ENCODE results near the gene ZNF10.

- RRBS = 5% methylated on average over 22 of the region's 56 CpGs
Measured at GRCh38 chr12:132205019-132205970, 61.0 kb downstream of the NOC4L start.

- RRBS = 15% methylated on average over 5 of the region's 24 CpGs
Measured at GRCh38 chr12:132310271-132310958, 19.0 kb downstream of the GALNT9 start.

- RRBS = 9% methylated on average over 8 of the region's 22 CpGs
Measured at GRCh38 chr12:132327877-132328276, 1.5 kb downstream of the GALNT9 start.

DNA sequence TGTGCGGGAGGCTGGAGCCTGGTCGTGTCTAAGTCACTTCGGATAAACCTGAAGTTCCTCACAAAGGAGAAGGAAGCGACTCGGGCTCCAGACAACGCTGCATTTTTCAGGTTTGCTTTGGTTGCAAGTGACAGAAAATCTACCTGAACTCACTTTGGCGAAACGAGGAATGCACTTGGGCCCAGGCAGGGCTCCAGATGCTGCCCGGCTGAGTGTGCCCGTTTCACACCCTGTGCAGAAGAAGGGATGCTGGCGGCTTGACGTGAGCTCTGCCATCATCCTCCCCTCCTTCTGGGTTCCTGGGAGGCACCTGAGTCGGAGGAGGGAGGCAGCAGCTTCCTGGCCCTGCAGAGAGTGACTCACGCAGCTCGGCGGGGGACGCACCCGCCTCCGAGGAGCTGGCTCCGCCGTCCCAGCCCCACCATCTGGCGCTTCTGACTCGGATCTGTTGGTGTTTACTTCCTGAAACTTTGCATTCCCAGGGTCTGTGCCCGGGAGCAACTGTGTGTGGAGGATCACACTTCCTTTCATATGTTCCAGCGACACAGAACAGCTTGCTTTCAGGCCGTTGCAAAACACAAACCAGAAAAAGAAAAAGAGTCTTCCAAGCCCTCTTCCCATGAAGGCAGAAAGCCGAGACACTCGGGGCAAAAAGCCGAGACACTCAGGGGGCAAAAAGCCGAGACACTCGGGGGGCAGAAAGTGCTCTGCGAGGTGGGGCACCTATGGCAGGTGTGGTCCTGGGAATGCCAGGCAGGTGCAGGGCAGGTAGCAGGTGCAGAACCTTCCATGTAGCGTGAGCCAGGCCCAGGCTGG is 27.3 kb upstream of the GALNT9 start:
- RRBS = no CpG with 5 or more reads among the region's 33 CpGs

- RRBS = no CpG with 5 or more reads among the region's 34 CpGs
Measured at GRCh38 chr12:132428952-132430099, 60.6 kb upstream of the FBRSL1 start.

GRCh38 chr12:132470828-132471447 is 19.0 kb upstream of the FBRSL1 start:
- RRBS = no CpG with 5 or more reads among the region's 16 CpGs

- RRBS = no CpG with 5 or more reads among the region's 19 CpGs
Measured at GRCh38 chr12:132488216-132488991, 1.5 kb upstream of the FBRSL1 start.

DNA sequence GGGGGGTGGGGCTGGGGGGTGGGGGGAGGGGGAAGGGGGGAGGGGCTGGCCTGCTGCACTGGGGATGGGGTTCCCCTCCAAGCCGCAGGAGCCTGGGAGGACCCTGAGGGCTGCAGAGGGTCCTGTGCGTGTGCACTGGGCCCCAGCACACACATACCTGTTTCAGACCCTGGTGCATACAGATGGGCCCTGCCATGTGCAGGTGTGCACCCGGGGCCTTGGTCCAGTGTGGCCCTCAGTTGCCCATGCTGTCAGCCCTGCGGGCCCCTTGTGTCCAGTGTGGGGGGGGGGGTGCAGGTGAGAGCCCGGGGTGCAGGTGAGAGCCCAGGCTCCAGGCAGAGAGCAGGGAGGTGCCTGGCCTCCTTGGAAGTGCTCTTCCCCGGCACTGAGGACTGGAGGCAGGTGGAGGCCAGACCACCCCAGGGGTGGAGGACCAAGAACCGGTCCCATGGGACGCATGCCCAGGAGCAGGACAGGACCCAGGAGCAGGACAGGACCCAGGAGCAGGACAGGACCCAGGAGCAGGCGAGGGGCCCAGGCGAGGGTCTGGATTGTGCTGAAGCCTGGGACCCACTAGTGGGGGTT is 40.9 kb downstream of the FBRSL1 start:
- RRBS = 98% methylated on average over 4 of the region's 10 CpGs

- RRBS = no CpG with 5 or more reads among the region's 3 CpGs
Measured at GRCh38 chr12:132708267-132708624, 2.4 kb upstream of the PGAM5 start.

- RRBS = 95% methylated on average over 4 of the region's 28 CpGs
Measured at GRCh38 chr12:132720580-132721487, 10.2 kb downstream of the PGAM5 start.

DNA sequence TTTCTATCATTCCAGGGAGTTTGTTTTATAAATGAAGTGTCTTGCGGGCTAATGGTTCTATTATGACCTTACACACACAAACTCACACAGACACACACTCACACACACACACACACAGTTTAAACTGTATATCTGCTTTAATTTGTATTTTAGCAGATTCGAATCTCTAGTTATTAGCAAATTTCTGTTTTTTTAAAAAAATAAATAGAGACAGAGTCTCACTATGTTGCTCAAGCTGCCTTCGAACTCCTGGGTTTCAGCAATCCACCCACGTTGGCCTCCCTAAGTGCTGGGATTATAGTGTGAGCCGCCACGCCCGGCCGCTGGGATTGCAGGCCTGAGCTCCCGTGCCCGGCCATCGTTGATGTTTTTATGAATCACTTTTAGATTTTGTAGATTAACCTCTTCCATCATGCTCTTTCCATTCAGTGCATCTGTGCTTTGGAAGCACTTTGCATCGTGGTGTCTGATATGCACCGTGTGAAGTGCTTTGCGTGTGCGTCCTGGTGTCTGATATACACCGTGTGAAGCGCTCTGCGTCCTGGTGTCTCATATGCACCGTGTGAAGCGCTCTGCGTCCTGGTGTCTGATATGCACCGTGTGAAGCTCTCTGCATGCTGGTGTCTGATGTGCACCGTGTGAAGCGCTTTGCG is 20.9 kb downstream of the PGAM5 start:
- RRBS = no CpG with 5 or more reads among the region's 25 CpGs

DNA sequence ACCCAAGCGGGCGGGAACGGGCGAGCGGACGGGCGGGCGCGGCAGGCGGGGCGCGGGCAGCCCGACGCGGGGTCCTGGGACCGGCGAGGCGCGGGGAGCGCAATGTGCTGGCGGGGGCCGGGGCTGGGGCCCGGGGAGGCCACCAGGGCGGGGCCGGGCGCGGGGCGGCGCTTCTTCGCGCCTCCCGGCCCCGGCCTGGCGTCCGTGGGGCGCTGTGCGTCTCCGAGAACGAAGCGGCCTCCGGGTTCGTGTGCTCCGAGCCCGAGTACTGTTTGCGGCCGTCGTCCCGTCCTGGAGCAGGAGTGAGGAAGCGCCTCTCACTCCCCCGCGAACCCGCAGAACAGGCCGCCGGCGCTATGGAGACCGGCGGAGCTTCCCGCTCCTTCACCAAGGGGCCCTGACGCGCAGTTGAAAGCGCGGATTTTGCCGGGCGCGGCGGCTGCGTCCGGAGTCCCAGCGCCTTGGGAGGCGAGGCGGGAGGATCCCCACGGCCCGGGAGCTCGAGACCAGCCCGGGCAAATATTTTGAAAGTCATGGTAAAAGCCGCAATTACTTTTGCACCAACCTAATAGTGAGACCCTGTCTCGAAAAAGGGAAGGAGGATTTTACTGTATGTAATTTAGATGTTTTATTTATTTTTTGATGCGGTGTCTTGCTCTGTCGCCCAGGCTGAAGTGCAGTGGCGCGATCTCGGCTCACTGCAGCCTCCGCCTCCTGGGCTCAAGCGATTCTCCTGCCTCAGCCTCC is 526 bp upstream of the ANKLE2 start:
- RRBS = 3% methylated on average over 39 of the region's 84 CpGs

DNA sequence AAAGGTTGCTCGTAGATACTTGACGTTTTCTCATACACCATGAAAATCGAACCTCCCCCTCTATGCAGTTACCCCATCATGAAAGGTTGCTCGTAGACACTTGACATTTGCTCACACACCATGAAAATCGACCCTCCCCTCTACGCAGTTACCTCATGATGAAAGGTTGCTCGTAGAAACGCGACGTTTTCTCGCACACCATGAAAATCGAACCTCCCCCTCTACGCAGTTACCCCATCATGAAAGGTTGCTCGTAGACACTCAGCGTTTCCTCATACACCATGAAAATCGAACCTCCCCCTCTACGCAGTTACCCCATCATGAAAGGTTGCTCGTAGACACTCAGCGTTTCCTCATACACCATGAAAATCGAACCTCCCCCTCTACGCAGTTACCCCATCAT is 7.6 kb upstream of the CHFR start:
- RRBS = no CpG with 5 or more reads among the region's 21 CpGs

GRCh38 chr12:133081359-133081993 is 753 bp downstream of the ZNF140 start:
- RRBS = no CpG with 5 or more reads among the region's 10 CpGs

DNA sequence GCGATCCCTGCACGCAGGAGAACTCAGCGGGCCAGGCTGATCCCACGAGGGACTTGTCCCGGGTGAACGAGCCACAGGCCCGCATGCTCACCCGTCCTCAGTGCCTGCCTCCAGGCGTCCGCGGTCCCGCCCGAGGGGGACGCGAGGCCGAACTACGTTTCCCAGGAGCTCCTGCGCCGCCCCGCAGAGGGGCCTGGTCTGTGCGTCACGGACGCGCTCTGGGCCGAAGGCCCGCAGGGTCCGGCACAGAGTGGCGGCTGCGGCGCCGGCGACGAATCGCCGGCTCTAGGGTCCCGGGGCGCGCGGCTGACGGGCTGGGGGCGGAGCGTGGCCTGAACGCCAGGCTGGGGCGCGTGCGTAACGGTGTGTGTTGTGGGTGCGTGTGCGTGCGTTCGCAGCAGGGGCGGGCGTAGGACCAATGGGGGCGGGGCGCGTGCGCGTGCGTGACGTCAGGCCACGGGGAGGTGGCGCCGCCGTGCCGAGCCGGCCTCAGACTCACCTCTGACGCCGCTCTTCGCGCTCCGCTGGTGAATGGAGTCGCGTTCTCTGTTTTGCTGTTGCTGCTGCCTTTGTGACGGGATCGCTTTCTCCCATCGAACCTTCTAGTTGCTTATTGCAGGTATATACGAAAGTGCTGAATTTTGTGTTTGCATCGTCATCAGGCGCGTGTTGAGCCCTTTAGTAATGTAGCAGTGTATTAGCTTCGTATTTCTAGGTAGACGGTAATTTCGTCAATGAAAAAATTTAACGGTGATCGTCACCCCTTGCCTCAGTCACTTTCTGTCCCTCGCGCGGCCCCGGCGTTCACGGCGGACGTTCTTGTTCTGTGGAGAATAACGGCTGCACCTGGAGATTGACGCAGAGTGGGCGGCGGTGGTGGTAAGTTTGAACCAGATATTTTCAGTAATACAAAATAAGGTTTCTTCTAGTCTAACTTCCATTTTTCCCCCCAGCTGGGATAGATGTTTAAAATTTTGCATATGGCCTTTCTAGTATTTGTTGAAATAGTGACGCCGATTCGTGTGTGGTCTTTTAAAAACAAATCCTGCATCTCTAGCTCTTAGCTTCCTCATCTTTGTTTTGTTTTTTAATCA is at the start of gene ZNF10:
Gene ZNF10, plus strand, starts transcription at position 492 of the 1,094 bp plus-strand sequence.
- RRBS = 2% methylated on average over 3 of the region's 100 CpGs

- RRBS = no CpG with 5 or more reads among the region's 4 CpGs
Measured at GRCh38 chr12:133141302-133141827, 10.9 kb downstream of the ZNF10 start.

Data from AG09309 (cell line).